Epithelial cell of alveolus of lung (primary cell): ENCODE measurements around a stretch of chr9.

DNA sequence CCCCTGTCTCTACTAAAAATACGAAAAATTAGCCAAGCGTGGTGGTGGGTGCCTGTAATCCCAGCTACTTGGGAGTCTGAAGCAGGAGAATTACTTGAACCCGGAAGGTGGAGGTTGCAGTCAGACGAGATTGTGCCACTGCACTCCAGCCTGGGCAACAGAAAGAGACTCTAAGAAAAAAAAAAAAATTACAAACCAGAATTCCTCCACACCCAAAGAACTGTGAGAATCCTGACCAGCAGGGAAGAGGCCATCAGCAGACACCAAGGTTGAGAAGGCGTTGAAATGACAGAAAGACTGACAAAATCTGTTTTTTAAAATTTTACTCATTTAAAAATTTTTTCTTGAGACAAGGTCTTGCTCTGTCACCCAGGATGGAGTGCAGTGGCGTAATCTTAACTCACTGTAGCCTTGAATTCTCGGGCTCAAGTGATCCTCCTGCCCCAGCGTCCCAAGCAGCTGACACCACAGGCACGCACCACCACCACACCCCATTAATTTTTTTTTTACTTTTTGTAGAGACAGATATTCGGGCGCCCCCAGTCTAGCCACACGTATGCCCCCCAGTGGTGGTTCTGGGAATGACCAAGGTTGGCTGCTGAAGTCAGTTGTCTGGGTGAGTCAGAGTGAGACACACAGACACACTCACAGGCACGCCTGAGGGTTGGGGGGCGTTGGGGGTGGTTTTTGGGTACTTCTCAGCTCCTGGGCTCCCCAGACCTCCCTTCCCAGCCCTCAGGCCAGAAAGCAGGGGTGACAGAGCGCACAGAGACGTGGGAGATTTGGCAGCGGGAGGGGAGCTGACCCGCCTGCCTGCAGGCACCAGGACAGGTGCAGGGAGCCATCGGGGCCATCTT is 4.0 kb upstream of the ENTPD8 start:
- RAMPAGE, long total RNA: no peak
- RRBS: no CpG with 5 or more reads among the region's 19 CpGs

DNA sequence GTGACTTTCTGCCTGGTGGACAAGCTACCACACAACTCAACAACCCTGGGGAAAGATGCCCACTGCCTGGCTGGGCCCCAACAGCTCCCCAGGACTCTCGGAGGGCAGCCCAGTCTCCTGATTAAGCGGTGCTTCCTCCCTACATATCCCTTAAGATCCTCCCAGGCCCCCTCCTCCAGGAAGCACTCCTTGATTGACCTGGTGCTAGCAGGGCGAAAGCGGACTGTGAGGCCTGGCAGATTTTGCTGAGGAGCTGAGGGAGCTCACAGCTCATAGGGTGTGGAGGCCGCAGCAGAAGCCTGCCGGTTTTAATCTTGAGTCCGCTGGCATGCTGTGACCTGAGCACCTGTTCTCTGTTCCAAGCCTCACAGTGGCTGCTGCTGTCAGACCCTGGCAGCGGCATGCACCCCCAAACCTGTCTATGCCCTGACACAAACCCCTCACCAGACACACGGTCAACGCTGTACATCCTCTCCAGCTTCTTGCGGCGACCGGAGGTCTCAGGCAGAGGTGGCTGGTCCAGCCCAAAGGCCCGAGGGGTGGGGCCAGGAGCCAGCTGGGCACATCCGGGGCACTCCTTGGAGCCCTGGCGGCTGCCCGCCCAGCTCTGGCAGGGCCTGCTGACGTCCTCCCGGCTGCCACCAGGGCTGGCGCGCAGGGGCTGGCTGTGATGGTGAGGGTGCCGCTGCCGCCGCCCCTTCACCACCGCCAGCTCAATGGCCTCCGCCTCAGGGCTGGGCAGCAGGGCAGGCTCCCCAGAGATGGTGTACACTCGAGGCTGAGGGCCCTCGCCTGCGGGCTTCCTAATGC is 2.0 kb downstream of the NSMF start:
- RAMPAGE, long total RNA: no peak
- RRBS: 90% methylated on average over 7 of the region's 29 CpGs

DNA sequence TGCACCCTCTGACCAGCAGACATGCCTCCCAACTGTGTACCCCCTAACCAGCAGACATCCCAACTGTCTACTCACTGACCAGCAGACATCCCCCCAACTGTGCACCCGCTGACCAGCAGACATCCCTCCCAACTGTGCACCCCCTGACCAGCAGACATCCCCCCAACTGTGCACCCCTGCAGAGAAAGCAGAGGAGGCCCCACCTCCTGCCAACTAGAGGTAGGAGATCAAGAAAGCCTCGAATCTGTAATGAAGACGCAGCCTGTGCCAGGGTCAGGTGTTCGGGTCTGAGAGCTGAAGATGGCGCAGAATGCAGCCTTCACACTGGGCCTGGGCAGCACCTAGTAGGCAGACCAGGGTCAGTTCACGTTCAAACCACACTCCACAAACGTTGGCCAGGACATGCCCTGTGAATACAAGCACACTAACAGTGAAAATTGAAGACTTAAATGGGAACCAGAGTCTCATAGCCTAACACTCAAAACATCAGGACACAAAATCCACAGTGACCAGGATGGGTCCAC is 29.9 kb upstream of the NSMF start:
- RAMPAGE, long total RNA: no peak
- RRBS: no CpG with 5 or more reads among the region's 7 CpGs

- RAMPAGE, long total RNA: no peak
- RRBS: no CpG with 5 or more reads among the region's 16 CpGs
Measured at GRCh38 chr9:137494032-137494568, 35.0 kb upstream of the NSMF start.

- RAMPAGE, long total RNA: no peak
- RRBS: no CpG with 5 or more reads among the region's 7 CpGs
Measured at GRCh38 chr9:137544286-137544631, 5.9 kb downstream of the PNPLA7 start.

DNA sequence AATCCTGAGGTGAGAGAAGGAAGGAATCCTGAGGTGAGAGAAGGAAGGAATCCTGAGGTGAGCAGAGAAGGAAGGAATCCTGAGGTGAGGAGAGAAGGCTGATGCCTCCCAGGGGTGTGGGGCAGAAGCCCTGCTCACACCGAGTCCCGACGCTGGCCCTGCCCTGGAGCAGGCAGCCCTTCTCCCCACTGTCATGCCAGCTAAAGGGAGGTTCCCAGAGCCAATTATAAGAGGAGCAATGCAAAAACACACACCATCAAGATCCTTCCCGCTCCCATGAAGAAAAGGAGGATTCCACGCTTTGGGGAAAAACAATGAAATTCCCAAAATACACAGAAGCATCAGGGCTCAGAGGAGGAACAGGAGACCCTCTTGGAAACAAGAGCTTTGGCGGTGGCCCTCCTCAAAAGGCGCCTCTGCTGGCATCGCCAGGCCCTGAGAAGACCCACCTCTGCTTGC is 3.8 kb downstream of the ZMYND19 start:
- RAMPAGE, long total RNA: no peak
- RRBS: no CpG with 5 or more reads among the region's 8 CpGs

GRCh38 chr9:137757647-137758163 is 119.9 kb upstream of the CACNA1B start:
- RAMPAGE, long total RNA: no peak
- RRBS: no CpG with 5 or more reads among the region's 11 CpGs

GRCh38 chr9:137828854-137829342 is 48.7 kb upstream of the CACNA1B start:
- RAMPAGE, long total RNA: no peak
- RRBS: no CpG with 5 or more reads among the region's 12 CpGs